ENCODE results near the gene ALKBH2.

GRCh38 chr12:108678131-108678466 is 44.4 kb upstream of the SELPLG start:
- RRBS: no CpG with 5 or more reads among the region's 6 CpGs

- RRBS: 84% methylated on average over 3 of the region's 19 CpGs
Observed at GRCh38 chr12:108825985-108826837, 31.2 kb downstream of the SSH1 start.

GRCh38 chr12:108838837-108839643 is 18.3 kb downstream of the SSH1 start:
- RRBS: no CpG with 5 or more reads among the region's 7 CpGs

- RRBS: no CpG with 5 or more reads among the region's 11 CpGs
Observed at GRCh38 chr12:108840684-108840979, 16.8 kb downstream of the SSH1 start.

GRCh38 chr12:108966341-108966567 is 54.6 kb downstream of the SVOP start:
- RRBS: no CpG with 5 or more reads among the region's 6 CpGs

DNA sequence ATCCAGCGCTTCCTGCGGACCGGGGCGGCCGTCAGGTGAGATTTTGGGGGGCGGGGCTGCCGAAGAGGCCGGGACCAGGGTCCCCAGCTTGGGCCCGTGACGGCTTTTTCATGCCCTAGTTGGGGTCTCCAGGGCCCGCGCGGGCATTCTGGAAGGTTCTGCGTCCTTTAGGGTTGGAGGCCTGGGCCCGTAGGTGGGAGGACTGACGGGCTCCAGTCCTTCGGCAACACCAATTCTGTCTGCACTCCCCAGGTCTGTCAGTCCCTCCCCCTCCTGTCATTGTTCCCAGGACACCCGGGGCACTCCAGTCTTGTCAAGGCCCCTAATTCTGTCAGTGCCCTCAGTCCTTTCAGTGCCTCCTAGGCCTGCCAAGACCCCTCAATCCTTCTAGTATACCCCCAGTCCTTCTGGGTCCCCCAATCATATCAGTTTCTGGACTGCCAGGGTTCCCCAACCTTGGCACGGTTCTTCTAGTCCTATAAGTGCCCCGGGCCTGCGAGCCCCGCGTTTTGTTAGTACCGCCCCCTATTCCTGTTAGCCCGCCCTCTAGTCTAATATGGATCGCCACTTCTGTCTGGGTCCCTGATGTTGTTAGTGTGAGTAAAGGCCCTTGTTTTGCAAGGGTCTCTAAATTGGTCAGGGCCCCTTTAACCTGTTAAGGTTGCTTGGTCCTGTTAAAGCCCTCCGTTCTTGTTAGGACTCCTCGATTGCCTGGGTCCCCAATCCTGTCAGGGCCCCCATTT is 522 bp downstream of the USP30 start:
- RRBS: 2% methylated on average over 8 of the region's 28 CpGs

- RRBS: 1% methylated on average over 15 of the region's 42 CpGs
Observed at GRCh38 chr12:109093113-109093865, at the start of gene ALKBH2. Gene ALKBH2, minus strand, starts transcription at chr12:109093472.

GRCh38 chr12:109115348-109116150 is 838 bp upstream of the ACACB start:
- RRBS: no CpG with 5 or more reads among the region's 9 CpGs

GRCh38 chr12:109222265-109222474 is 86.9 kb downstream of the FOXN4 start:
- RRBS: no CpG with 5 or more reads among the region's 4 CpGs

GRCh38 chr12:109518752-109519835 is 41.7 kb downstream of the UBE3B start:
- RRBS: no CpG with 5 or more reads among the region's 11 CpGs

DNA sequence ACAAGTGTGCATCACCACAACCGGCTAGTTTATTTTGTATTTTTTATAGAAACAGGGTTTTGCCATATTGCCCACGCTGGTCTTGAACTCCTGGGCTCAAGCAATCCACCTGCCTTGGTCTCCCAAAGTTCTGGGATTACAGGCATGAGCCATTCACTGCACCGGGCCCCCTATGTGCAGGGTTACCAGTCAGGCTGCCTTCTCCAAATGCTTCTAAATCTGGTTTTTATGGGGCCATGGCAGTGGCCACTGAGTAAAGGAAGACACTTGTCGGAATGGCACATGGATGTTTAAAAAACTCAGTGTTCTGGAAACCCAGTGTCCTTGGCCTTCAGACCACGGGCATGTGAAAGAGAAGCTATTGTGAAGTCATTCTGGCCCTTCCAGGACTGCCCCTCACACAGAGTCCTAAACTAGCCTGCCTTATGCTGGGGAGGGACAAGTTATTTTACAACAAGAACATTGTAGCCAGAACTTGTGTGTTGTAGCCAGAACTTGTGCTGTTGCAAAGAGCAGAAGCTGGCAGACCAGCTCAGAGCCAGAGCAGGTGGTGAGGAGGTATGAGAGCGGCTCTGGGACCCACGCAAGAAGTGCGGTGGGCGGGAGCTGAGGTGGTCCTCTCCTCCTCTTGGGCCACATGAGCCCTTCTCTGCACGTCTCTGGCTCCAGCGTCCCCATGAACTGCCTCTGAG is 32.8 kb downstream of the MMAB start:
- RRBS: no CpG with 5 or more reads among the region's 11 CpGs

GRCh38 chr12:109553414-109553709 is 19.9 kb downstream of the MMAB start:
- RRBS: no CpG with 5 or more reads among the region's 4 CpGs

DNA sequence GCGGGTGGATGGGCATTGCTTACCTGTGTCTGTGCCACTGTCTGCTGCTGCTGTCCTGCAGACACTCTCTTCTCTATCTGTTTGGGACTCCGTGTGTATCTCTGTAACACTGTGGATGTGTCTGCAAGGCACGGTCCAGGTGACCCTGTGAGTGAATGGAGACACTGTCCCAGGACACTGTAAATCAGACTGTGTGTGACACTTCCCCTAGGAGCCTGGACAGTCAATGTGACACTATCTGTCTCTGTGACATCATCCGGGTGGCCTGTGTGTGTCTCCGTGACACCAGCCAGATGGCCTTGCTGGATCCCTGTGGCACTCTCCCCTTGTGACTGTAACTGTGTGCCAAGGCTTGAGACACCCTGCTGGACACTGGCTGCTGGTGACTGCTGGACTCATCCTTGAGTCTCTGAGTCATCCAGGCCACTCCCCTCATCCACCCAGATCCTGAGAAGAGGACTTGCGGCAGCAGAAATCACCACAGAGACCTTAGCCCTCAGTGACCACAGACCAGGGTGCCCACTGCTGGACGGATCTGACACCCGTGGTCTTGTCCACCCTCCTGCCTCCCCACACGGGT is 51.5 kb downstream of the MVK start:
- RRBS: no CpG with 5 or more reads among the region's 9 CpGs

DNA sequence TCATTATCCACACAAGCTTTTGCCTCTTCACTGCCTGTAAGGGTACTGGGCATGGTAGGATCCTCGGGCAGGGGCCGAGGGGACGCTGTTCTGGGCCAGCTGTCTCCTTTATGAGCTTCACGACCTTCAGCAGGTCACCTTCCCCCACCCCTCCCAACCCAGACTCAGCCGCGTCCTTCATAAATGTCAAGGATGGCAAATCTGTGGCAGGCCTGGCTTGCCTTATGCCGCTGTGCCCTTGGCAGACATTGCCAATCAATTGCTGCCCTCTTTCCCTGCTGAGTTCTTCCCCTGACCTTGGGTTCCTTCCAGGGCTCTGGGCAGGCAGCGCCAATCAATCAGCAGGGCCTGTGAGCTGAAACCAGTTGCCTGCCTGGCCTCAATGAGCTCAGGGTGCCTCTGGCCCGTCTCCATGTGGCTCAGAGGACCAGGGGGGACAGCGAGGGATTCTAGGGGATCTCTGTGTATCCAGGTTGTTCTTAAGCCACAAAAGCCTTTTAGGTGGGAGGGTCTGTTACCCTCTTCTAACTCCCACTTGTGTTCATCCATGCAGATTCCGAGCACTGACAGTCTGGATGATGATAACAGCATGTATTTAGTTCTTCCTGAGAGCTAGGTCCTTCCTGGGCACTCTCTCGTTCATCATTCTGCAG is 7.7 kb downstream of the FAM222A start:
- RRBS: no CpG with 5 or more reads among the region's 12 CpGs

DNA sequence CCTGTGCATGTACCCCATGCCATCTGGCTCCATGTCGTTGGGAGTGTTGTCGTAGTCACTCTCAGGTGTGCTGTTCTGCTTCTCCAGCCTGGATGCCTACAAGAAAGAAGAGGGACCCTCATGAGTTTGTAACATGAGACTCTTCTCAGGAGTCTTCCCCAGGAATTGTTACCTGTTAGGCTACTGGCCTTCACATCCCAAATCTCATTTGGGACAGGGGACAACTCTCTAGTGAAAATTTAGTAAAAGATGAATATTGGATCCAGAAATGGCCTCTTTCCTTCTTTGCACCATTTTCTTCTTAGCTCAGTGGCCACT is 39.0 kb downstream of the TCHP start:
- RRBS: no CpG with 5 or more reads among the region's 2 CpGs

- RRBS: no CpG with 5 or more reads among the region's 16 CpGs
Observed at GRCh38 chr12:109944871-109945641, 45.0 kb downstream of the TCHP start.

GRCh38 chr12:109948022-109949040 is 47.8 kb downstream of the GIT2 start:
- RRBS: no CpG with 5 or more reads among the region's 13 CpGs

DNA sequence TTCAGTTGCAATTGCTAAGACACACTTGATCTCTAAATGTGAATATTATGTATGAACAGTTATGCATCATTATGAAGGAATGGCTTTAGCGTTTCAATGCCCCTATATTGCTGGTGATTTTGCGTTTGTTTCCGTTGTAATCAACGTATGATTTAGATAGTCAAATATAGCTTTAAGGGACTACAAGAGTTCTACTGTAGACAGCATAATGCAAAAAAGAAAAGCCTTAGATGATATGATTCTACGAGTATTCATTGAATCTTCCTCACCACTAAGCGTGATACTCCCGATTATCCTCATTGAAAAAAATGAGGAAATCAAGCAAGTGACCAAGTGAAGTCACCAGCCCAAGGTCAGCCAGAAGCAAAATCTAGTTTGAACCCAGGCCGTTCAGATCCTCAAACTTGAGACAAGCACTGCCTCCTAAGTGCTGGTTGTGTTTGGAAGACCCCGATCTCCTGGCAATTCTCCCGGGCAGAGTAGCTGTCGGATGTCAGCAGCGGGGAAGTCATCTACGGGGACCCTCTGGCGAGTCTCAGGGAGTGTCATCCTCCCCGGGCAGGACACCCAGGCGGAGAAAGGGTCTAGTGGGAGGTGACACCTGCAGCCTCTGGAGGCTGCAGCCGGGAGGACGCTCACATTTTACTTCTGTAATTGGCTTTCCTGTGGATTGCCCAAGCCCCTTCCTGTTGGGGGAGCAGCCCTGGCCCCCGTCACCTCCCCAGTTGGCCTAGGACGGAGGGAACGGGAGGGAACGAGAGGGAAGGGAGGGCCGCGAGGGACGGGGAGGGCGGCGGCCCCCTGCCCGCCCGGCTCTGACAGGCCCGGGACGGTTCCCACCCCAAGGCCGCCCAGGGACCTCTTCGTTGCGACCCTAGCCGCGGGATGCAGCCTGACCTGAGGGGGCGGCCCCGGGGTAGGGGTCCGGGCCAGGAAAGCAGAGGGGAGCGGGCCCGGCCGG is 686 bp downstream of the GIT2 start:
- RRBS: 2% methylated on average over 14 of the region's 42 CpGs

DNA sequence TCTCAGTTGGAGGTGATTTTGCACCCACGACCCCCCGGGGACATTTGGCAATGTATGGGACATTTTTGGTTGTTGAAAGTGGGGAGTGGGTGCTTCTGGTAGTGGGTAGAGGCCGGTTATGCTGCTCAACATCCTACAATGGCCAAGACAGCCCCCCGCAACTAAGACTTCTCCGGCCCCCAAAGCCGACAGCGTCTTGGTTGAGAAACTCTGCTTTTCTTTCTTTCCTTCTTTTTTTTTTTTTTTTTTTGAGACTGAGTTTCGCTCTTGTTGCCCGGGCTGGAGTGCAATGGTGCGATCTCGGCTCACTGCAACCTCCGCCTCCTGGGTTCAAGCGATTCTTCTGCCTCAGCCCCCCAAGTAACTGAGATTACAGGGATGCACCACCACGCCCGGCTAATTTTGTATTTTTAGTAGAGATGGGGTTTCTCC is 1.3 kb downstream of the ANKRD13A start:
- RRBS: 77% methylated on average over 6 of the region's 15 CpGs

- RRBS: no CpG with 5 or more reads among the region's 17 CpGs
Observed at GRCh38 chr12:110010602-110011939, 11.8 kb downstream of the ANKRD13A start.

Measured in T47D (cell line).